Gallbladder (tissue), 1 donor: ENCODE measurements around a stretch of chr10.

DNA sequence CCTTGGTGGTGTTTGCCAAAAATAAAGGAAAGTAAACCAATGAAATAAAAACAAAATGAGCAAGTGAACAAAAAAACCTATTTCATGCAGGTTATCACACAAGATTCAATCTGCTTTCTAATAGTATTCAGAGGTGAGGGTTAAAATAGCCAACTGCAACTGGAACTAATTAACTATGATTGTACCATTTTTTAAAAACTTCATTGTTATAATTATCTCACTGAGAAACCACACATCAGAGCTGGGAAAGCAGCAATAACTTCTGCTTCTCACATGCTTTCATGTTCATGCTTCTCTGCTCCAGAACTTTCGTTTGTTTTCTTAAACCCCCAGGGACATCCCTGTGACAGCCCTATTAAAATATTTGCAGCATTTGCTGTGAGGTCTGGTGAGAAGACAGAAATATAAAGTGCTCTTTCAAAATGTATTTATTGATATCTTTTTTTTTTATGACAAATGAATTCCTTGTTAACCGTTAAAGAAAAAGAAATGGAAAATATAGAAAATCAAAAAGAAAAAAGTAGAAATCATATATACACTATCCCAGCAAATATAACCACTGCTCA lies 389.0 kb upstream of the SORCS1 start:
- PRO-cap: no peak

GRCh38 chr10:108315485-108316407 lies 1151.2 kb upstream of the SORCS1 start:
- PRO-cap: no peak

DNA sequence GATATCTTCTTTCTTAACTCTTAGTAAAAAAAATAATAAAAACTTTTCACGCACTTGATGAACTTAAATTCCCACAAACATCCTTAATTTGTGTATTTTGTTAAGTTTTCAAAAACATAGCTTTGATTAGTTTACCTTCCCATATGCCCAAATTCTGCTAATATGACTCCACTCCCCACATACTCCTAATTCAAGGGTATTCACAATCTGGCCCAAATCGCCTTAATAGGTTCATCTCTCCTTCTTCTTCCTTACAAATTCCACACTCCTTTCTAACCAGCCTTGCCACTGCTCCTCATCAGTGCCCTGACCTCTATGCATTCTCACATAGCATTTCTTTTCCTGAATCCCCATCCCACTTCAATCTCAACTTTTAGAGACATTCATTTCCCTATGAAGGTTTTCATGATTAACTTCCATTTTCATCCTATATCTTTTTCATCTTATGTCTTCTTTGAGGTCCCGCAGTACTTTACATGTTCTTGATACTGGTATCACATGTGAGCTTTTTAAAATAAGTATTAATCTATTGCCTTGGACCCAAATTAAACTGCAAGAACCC lies 779.0 kb downstream of the XPNPEP1 start:
- PRO-cap: no peak

- PRO-cap: no peak
These were observed 493.2 kb downstream of the XPNPEP1 start for GRCh38 chr10:109429997-109430532.

DNA sequence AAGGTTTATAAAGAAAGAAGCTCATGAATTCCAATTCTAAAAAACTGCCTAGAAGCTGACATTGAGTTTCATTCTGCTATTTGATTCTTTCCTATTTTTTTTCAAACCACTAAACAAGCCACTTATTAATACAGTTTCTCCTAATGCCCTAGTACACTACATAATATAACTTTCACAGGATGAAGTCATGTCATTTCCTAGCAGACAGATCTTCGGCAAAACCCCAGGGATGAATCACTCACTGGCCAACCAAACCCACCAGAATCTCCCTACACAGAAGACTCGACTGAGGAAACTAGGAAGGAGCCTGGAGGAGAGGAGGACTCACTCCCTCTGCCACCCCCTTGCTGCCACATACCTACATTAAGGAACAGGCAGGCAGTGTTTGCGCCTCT lies 33.5 kb downstream of the XPNPEP1 start:
- PRO-cap: no peak

GRCh38 chr10:110077424-110078036 lies 69.7 kb downstream of the ADD3 start:
- PRO-cap: no peak

DNA sequence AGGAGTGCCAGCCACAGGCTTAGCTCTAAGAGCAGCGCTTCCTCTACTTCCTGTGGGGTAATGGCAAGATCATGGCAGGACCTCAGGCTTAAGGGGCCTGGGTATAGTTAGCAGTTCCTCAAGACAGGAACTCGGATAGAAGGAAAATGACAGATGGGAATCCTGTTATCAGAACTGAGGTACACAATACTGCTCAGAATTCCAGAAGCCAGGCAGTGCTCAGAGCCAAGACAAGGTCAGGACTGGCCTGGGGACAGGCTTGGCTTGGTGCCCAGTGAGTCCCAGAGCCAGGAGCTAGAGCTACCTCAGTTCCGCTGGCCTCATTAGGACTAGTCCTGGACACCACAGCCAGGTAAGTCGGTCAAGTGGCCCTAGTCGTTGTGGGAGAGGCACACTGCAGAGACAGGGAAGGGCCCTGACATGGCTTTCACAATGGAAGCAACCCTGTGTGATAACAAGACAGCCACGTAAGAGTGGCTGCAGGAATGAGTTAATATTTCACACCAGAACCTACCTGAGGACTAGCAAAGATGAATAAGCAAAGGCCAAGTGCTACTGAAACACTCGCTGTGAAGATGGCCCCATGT lies 65.2 kb upstream of the MXI1 start:
- PRO-cap: no peak

DNA sequence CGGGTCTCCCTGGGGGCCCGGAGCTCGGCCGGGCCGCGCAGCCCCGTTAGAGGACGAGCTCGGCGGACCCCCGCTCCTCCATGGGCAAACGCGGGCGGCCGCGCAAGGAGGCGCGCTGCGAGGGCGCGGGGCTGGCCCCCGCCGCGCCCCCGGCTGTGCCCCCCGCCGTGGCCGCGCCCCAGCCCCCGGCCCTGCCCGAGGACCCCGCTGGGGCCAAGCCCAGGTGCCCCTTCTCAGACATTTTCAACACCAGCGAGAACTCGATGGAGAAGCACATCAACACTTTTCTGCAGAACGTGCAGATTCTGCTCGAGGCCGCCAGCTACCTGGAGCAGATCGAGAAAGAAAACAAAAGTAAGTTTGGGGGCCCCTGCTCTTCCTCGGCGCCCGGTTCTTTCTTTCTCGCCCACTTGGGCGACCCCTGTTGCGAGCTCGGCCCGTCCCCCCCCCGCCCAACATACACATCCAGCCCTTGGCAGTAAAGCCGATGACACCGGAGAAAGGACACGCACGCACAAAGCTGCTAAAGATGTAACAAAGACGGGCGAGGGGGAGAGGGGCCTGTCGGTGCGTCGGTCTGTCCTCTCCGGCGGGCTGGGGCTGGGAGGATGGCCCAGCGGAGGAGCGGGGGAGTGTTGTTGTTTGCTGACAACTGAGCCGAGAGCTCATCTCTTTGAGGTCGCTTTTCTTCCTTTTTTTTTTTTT lies 476 bp downstream of the MXI1 start:
- PRO-cap: bidirectional peak, plus-strand start at position 481 of the sequence, minus-strand start at position 400 of the sequence

GRCh38 chr10:110274538-110275046 lies 30.1 kb downstream of the SMNDC1 start:
- PRO-cap: no peak

GRCh38 chr10:110410273-110410894 lies 87.3 kb upstream of the DUSP5 start:
- PRO-cap: bidirectional peak, plus-strand start at chr10:110410632, minus-strand start at chr10:110410540

- PRO-cap: no peak
These were observed 63.9 kb upstream of the DUSP5 start for GRCh38 chr10:110433641-110434361.

DNA sequence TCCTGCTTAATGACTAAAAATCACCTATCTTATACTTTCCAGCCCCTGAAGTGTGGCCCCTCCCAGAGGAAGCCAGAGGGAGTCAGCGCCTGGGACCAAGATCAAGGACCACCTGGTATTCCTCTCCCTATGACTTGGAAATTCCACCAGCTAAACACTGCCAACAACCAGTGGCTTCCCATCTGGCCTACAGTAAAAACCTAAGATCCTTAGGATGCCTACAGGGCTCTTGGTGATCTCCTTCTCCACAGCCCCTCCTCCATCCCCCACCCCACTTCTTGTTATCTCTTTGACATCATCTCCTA lies 16.5 kb upstream of the DUSP5 start:
- PRO-cap: no peak

DNA sequence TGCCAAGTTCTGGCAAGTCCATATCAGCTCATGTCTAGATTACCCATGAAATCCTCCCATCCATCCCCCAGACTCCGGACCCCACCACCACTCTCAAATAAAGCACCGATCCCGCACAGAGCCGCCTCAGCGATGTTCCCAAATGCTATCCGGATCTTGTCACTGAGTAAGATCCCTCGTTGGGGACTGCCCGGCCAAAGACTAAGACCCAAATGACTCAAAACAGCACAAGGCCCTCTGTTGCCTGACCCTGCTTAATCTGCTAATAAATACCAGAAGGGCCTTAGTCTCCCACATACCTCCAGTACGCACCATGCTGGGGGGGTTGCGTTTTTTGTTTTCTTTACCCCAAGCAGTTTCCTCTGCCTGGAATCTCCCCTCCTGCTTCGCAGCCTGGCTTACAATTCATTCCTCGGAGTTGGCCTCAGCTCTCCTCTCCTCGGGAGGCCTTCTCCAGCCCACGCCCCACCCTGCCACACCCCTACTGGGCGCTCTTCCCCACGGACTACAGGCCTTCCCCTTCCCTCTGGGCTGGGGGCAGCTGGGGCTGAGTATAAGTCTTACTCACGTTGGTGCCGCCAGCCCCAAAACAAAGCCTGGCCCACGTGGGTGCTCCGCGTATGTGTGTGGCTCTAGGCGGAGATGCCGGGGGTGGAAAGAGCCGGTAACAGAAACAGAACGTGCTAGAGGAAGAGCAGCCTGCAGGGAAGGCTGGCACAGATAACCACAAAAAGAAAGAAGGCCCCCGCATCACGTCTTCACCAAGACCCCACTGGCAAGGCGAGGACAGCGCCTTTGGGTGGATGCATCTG lies 1.7 kb upstream of the DUSP5 start:
- PRO-cap: unidirectional peak, plus-strand start at position 676 of the sequence

GRCh38 chr10:110496632-110497120 lies 1.0 kb upstream of the DUSP5 start:
- PRO-cap: no peak

DNA sequence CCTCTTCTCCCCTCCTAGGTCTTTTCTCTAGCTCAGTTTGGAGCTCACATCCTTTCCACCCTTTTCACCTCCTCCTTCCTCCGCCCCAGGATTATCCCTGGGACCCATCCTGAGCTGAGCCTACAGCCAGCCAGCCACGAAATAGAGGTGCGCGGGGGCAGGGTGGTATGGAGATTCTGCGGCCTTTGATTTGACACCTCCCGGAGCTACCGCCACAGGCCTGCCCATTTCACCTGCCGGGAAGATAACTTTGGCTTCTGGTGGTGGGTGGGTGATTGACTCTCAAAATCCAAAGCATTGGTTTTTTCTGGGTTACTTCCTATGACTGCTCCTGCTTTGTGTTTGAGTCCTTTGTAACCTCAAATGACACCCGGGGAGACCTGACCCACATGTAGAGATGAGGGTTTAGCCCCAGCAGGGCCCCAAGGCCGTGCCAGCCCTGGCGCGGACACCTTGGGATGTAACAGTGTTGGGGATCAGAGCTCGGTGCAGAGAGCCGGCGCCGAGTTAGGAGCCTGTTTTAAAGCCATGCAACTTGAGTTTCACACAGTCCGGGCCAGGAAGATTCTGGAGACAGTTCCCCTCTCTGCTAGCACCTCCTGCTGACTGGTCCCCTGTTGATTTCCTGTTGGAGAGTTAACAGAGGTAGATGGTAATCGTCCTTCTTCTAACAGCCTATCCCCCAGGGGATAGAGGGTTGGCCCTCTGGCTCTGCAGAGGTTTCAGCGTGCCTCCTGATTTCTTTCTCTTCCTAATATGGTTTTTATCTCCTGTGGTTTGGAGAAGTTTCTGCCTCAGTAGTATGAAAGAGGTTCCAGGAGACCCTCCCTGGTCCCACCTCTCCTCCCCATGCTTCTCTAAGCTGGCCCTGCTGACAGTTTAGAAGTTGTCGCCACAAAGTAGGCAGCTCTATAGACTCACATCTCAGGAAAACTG lies 1.6 kb downstream of the DUSP5 start:
- PRO-cap: bidirectional peak, plus-strand start at position 549 of the sequence, minus-strand start at position 569 of the sequence; bidirectional peak, plus-strand start at position 662 of the sequence, minus-strand start at position 612 of the sequence

DNA sequence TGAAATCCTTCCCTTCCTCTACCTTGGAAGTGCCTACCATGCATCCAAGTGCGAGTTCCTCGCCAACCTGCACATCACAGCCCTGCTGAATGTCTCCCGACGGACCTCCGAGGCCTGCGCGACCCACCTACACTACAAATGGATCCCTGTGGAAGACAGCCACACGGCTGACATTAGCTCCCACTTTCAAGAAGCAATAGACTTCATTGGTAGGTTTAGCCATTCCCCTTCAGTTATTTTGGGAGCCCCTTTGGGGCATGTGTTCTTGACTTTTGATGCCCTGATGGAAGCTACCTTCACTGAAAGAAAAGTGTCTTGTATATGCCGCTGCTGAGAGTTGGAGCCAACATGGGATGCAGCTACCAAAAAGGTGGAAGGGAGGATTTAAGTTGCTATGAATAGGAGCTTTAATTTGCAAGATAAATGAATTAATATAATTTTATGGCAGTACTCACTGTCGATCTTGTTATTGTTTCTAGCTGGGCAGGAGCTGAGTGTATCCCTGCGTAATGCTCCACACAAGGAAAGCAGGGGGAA lies 9.3 kb downstream of the DUSP5 start:
- PRO-cap: no peak

GRCh38 chr10:110509093-110509545 lies 11.4 kb downstream of the DUSP5 start:
- PRO-cap: no peak

- PRO-cap: no peak
These were observed 32.2 kb downstream of the DUSP5 start for GRCh38 chr10:110529499-110530799.

GRCh38 chr10:110580548-110581184 lies 13.2 kb downstream of the SMC3 start:
- PRO-cap: no peak

GRCh38 chr10:110671776-110673042 lies 28.1 kb downstream of the RBM20 start:
- PRO-cap: unidirectional peak, minus-strand start at chr10:110672500